ENCODE measurements around a stretch of chr1.

- PRO-cap, result no peak
- RAMPAGE, long total RNA, 3 experiments, result no peak in any of the 3 experiments
Measured at GRCh38 chr1:30749074-30749444, 8.5 kb downstream of the LAPTM5 start.

DNA sequence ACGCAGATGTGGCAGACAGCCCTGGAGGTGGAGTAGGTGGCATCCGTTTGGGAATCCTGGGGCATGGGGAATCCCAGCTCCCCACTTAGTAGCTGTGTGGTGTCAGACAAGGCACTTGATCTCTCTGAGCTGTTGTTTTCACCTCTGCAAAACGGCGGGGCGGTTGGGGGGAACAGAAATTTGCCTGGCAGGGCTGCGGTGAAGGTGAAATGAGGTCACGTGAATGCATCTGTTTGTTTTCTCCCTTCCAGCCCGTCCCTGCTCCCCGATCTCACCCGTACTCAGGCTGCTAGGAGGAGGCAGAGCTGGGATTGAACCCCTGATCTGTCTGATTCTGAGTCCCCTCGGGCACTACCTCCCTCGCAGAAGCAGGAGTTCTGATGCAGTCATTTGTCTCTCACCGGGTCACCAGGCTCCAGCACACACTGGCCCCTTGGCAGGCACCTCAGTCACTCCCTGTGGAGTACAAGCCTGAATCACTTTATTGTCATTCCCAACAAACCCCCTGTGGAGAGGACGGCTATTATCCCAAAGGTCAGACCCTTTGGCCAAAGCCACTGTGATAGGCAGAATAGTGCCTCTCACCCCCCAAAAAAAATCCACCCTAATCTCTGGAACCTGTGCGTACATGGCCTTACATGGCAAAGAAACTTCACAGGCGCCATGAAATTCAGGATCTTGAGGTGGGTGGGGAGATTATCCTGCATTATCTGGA lies 2.4 kb upstream of the LAPTM5 start:
- PRO-cap, result no peak
- RAMPAGE, long total RNA, 3 experiments, result no peak in any of the 3 experiments

GRCh38 chr1:30765610-30766301 lies 8.2 kb upstream of the LAPTM5 start:
- PRO-cap, result no peak
- RAMPAGE, long total RNA, 3 experiments, result no peak in any of the 3 experiments

- PRO-cap, result no peak
- RAMPAGE, long total RNA, 3 experiments, result no peak in any of the 3 experiments
Measured at GRCh38 chr1:30783523-30784158, 26.1 kb upstream of the LAPTM5 start.

- PRO-cap, result unidirectional peak, plus-strand start at chr1:30881910
- RAMPAGE, long total RNA, 3 experiments, result no peak in any of the 3 experiments
Measured at GRCh38 chr1:30881742-30882149, 26.8 kb downstream of the SDC3 start.

GRCh38 chr1:30966658-30967066 lies 58.1 kb upstream of the SDC3 start:
- PRO-cap, result no peak
- RAMPAGE, long total RNA, 3 experiments, result no peak in any of the 3 experiments

DNA sequence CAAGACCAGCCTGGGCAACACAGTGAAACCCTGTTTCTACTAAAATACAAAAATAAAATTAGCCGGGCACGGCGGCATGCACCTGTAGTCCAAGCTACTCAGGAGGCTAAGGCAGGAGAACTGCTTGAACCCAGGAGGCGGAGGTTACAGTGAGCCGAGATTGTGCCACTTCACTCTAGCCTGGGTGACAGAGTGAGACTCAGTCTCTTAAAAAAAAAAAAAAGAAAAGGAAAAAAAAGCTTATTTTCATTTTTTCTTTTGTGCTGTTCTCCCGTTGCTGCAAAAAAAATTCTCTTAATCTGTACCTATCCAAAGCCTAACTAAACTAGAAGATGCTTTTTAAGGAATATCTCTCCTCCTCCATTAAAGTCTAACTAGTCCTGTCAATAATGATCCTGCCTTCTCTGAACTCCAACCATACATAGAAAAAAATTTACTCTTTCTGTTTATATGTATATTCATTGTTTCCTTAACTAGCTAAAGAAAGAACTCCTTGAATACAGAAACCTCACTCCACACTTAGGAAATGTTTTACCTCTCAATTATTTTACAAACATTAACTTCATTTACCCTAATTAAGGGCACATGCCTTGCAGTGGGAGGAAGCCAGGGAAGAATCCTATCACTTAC lies 39.4 kb downstream of the PUM1 start:
- PRO-cap, result no peak
- RAMPAGE, long total RNA, 3 experiments, result no peak in any of the 3 experiments

- PRO-cap, result no peak
- RAMPAGE, long total RNA, 3 experiments, result no peak in any of the 3 experiments
Measured at GRCh38 chr1:31361886-31362537, 10.9 kb downstream of the FABP3 start.

DNA sequence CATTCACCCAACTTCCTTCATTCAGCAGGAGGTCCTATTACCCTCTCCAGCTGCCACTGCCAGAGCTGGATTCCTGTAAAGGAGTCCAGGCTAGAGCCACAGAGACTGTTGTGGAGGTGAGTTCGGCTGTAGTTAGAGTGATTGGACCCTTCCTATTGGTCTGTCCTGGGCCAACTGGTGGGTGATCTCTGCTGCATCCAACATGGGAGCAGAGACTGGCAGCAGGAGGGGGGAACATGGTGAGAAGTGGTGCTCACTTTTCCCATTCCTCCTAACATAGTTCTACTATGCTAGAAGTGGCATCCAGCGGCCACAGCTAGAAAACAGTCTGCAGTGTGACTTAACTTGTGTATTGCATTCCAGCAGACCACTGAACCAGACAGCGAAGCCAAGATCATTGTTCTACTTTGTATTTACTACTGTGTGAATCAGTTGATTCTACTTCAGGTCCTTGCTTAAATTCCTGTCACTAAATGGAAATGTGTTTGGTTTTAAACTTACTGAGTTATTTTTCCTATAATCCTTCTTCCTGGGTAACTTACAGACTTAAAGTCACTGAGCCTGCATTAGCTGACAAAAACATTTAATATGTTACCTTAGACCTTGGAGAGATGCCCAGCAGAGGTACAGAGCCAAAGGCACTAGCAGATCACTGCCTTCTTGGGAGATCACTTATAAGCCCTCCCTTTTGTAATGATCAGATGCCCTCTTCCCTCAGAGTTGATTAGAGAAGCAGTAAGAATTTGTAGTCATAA lies 8.3 kb downstream of the FABP3 start:
- PRO-cap, result no peak
- RAMPAGE, long total RNA, 3 experiments, result no peak in any of the 3 experiments

- PRO-cap, result no peak
- RAMPAGE, long total RNA, 3 experiments, result no peak in any of the 3 experiments
Measured at GRCh38 chr1:31381351-31382170, 8.7 kb upstream of the FABP3 start.

DNA sequence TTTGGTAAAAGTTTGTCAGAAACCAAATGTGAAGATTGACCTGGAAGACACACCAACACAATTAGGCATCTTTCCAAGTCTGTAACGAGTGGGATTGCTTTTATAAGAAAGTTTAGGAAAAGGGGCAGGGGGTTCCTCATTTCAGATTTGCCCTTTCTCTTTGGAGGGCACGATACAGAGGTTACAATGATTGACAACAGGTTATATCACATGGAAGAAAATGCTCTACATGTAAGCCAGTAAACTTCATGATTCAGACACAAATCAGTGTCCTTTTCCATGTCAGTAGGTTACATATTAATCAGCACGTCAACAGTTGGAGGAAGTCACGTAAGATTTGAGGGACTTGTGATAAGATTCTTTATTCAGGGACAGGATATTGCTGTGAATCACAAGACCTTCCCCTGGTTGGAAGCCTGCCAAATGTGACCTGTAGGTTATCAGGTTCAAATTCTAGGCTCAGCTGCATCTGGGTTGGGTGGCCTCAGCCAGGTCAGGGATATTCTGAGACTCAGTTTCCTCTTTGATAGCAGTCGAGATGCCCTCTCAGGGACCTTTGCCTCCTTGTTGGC lies 31.7 kb downstream of the SERINC2 start:
- PRO-cap, result no peak
- RAMPAGE, long total RNA, 3 experiments, result no peak in any of the 3 experiments

GRCh38 chr1:31587822-31588538 lies 11.7 kb downstream of the TINAGL1 start:
- PRO-cap, result no peak
- RAMPAGE, long total RNA, 3 experiments, result no peak in any of the 3 experiments

DNA sequence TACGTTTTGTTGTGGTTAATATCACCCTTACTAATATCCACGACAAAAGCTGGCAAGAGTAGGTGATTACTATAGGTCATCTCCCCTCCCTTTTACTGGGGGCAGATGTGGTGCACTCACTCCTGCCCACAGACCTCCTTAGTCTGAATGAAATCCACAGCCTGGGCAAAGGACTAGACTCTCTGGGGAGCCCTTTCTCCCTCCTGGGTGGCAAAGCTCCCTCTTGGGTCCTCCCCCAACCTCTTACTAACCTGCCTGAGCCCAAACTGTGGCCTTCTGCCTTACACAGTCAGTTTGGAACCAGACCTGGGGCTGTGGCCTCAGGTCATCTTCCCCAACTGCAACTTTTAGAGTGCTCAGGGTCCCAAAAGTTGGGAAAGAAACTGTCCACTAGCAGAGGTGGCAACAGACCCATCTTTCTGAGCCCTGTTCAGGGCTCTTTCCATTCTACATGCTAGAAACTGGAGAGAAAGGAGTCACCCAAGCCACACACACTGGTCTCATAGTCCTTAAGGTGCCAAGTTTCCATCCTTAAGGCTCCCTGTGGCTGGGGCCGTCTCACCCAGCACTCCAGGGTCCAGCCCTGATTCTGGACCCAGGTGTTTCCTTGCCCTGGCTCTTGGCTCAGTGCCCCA lies 12.9 kb downstream of the PEF1 start:
- PRO-cap, result no peak
- RAMPAGE, long total RNA, 3 experiments, result no peak in any of the 3 experiments

DNA sequence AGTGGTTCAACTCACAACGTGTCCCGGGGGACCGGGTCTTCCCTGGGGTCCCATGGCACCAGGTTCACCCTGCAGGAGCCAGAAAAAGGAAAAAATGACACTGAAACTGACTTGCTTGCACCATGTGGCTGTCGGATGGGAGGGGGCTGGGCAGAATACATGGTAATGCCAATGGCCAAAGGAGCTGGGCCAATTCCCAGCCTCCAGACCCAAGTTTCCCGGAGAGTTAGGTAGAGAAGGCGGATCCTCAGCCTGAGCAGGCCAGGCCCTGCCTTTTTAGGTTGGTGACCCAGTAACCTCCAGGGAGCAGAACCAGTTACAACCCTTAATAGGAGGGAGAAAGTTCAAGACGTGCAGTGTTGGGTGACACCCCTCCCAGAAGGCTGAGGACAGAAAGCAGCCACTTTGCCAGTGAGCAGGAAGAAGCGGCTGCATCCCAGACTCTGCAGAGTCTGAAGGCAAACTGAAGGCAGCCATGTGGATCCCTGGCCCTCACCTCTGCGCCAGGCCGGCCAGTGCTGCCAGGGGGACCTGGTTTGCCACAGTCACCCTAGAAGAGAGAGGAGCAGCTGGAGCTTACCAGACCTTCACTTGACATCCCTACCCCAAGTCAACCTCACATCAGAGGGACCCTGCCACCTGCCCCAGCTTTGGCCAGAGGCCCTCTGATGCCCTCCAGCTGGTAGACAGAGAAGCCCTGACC lies 16.0 kb upstream of the PEF1 start:
- PRO-cap, result unidirectional peak, plus-strand start at position 403 of the sequence
- RAMPAGE, long total RNA, 3 experiments, result no peak in any of the 3 experiments

DNA sequence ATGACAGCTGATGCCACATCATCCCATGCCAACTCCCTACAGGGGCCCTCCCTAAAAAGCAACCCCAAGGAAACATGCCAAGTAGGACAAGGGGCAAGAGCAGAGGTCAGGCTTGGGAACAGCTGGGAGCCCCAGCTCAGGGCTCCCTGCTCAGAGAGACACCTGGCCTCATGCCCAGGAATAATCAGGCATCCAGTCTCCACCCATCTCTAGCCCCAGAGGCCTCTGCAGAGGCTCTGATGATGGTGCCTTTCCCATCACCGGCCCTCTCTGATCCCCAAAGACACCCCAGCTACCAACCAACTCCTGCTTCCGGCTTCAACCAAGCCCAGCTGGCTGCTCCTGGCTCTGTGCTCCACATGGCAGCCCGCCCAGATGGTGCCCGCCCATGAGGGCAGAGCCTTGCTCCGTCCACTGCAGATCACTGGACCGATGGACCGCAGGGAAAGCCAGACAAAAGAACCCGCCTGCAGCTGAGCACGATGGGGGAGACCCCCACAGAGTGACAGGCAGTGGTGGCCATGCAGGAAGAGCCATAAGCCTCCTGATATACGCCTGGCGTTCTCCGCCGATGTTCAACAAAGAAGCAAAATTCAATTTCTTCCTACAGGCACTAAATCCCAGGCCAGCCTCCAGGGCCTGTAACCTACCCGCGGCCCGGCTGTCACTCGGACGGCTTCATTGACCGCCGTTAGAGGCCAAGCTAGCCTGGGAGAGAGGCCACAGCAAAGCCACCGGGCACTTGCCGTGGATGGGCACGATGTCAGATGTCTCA lies 10.0 kb downstream of the ADGRB2 start:
- PRO-cap, result bidirectional peak, plus-strand start at position 424 of the sequence, minus-strand start at position 272 of the sequence
- RAMPAGE, long total RNA, 3 experiments, result no peak in any of the 3 experiments

- PRO-cap, result no peak
- RAMPAGE, long total RNA, 3 experiments, result no peak in any of the 3 experiments
Measured at GRCh38 chr1:31762197-31763233, 1.6 kb downstream of the ADGRB2 start.

- PRO-cap, result no peak
- RAMPAGE, long total RNA, 3 experiments, result no peak in any of the 3 experiments
Measured at GRCh38 chr1:31907058-31908165, 30.8 kb downstream of the PTP4A2 start.

- PRO-cap, result no peak
- RAMPAGE, long total RNA, 3 experiments, result no peak in any of the 3 experiments
Measured at GRCh38 chr1:31929197-31929700, 8.9 kb downstream of the PTP4A2 start.

DNA sequence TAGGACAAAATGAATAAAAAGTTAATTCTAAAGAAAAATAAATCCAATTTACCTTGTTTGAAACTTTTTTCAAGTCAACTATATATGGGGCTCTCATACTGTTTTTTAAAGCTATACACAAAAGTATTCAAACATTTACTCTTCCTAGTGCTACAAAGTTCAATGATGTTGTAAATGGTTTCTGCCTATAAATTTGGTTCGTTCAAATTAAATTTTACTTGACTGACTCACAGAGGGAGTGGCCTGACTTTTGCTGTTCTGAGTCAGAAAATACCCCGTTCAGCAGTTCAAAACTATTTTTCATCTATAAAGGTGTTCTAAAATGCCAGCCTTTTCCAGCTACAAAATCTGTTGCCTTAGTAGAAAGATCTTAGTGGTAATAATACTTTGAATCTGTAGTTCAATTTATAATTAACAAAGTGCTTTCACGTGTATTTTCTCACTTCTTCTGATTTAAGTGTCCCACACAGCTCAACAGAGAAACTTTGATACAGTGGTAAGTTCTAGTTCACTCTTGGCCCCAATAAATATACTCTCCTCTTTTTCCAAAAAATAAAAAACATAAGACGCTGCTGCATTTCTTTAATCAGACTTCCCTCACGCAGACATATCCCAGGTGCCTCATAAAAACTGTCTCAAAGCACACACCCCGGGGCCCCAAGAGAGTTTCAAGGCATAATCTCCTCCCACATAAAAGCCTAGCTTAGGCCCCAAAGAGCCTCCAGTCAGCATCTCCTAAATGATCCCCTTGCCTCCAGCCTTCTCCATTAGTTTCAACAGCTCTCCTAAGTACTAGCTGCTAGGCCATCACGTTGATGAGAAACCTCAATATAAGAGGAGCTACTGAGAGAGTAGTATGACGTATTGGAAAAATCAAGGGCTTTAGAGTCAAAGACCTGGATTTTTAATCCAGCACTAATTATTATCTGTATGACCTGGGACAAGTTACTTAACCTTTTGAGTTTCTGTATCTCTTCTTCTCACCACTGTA lies 3.2 kb downstream of the PTP4A2 start:
- PRO-cap, result no peak
- RAMPAGE, long total RNA, 3 experiments, result no peak in any of the 3 experiments

GRCh38 chr1:31984682-31985389 lies 28.8 kb upstream of the KHDRBS1 start:
- PRO-cap, result no peak
- RAMPAGE, long total RNA, 3 experiments, result no peak in any of the 3 experiments

Measured in tibial nerve (tissue), 3 donors.